GM12892 (cell line): Measurements from ENCODE around the gene SLC9B2.

- RRBS: no CpG with 5 or more reads among the region's 2 CpGs
Observed at GRCh38 chr4:102518539-102519229, 17.5 kb downstream of the NFKB1 start.

GRCh38 chr4:102556528-102557290, 55.5 kb downstream of the NFKB1 start:
- RRBS: no CpG with 5 or more reads among the region's 3 CpGs

DNA sequence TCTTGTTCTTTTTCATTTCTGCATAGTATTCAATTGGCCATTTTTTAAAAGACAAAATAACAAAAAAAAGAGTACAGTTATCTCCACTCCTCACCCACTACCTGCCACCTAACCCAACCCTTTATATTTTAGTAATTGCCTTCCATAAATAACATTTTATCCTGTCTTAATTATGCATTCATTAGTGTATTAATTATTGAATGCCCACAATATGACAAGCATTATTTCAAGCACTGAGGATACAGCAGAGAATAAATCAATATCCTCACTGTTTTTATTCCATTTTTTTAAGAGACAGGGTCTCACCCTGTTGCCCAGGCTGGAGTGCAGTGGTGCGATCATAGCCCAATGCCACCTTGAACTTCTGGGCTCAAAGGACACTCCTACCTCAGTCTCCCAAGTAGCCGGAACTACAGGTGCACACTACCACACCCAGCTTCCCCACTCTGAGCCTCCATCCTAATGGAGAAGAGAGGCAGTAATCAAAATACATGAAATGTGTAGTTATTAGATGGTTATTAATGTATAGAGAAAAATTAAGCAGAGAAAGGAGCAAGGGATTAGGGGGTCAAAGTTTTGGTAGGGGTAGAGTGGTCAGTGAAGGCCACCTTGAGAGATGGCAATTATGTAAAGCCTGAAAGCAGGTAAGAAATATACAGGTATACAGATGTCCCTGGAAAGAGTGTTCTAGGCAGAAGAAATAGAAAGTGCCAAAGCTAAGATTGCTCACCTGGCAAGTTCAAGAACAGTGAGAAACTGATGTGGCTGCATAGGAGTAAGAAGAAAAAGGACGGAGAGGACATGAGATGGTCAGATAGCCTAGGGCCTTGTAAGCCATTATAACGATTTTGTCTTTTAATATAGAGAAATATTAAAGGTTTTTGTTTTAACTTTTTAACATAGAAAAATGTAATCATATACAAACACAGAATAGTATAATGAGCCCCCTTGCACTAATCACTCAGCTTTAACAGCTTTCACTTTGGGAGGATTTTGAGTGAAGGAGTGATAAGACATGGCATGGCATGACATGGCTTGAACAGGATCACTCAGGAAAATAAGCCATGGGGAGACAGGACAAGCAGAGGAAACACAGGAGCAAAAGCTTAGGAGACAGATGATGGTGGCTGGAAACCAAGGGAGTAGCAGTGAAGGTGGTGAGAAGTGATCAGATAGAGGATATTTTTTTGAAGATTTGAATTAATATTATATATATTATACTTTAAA, 57.6 kb downstream of the NFKB1 start:
- RRBS: no CpG with 5 or more reads among the region's 4 CpGs

GRCh38 chr4:102687185-102688192, 73.3 kb downstream of the MANBA start:
- RRBS: no CpG with 5 or more reads among the region's 5 CpGs

DNA sequence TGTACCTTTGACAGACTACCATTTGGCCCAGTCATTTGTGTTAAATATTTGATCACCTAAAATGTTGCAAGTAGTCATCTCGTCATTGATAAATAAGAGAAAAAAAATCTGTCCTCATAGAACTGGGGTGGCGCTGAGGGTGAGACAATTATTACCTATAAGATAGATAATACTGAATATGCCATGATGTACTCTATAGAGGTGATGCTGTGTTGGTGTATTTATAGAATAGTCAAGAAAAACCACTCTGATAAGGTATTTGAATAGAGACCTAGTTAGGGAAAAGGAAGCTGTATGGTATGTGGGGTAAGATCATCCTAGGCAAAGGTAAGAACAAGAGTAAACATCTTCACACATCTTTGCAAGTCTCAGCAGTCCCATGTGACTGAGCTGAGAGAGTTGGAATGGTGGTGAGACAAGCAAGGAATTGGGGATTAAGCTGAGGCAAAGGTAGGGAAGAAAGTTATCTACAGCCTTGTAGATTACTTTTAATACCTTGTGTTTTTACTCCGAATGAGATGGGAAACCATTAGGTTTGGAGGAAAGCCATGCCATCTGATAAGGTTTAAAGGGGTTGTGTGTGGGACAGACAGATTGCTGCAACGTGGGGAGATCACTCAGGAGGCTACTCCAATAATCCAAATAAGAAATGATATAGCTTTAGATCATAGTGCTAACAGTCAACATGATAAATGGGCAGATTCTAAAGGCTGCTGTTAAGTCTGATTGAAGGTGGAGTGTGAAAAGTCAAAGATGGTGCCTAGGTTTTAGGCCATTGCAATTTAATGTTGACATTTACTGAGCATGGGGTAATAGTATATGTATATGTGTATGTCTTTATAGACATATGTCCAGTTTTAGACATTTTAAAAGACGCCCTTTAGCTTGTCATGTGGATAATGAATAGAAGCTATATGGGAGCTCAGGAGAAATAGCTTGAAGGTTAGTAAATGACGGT, 31.7 kb upstream of the MANBA start:
- RRBS: no CpG with 5 or more reads among the region's 6 CpGs

- RRBS: no CpG with 5 or more reads among the region's 4 CpGs
Observed at GRCh38 chr4:102820179-102820901, 7.0 kb downstream of the UBE2D3 start.

DNA sequence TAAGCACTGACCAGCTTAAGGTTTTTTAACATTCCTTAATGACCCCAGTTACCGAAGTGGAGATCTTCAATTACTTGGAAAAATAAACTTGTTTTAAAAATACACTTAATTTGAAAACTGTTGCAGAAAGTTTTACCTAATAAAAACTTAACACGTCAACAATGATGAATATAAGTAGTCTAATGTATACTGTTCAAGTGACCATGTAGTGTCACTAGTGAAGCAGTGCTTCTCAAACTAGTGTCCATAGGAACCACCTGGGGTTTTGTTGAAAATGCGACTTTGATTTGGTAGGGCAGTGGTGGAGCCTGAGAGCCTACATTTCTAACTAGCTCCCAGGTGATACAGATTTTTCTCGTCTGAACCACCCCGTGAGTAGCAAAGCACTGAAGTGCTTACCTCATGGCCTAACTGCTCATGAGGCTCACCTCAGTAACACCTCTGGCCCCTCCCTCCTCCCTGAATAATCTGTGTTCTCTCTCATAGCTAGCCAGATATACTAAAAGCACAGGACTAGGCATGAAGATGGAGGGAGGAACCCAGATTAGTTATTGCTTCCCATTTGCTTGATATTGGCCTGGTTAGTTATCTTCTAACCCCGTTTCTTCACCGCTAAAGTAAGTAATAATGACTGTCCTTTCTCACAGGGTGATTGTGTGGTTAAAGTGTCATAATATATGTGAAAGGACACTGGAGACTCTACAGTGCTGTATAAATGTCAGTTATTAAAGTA, 1.7 kb upstream of the UBE2D3 start:
- RRBS: no CpG with 5 or more reads among the region's 7 CpGs

DNA sequence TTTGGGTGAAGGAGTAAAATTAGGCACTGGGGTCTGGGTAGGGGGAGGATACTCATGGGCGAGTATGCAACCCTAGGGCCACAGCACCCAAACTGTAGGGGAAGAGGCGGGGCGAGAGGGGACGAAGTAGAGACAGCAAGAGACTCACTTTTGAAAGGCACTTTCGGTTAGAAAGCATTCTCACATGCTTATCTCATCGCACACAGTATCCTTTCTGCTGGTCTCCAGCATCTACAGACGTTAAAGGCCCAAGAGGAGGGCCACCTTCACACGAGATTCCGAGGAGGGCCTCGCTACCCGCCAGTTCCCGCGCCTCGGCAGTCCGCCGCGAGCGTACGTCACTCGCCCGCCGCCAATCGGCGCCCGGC, 241 bp upstream of the CISD2 start:
- RRBS: 0% methylated on average over 1 of the region's 25 CpGs

DNA sequence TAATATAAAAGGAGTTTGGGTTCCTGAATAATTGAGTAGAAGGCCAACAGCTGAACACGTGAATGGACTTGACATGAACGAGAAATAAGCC, 973 bp downstream of the SLC9B2 start:
- RRBS: no CpG with 5 or more reads among the region's 2 CpGs

GRCh38 chr4:103076266-103076951, at the start of gene SLC9B2:
Gene SLC9B2 (minus strand): TSS chr4:103076761.
- RRBS: under 1% methylated on average over 44 of the region's 74 CpGs

GRCh38 chr4:103152846-103153334, 45.3 kb downstream of the CENPE start:
- RRBS: no CpG with 5 or more reads among the region's 1 CpG

DNA sequence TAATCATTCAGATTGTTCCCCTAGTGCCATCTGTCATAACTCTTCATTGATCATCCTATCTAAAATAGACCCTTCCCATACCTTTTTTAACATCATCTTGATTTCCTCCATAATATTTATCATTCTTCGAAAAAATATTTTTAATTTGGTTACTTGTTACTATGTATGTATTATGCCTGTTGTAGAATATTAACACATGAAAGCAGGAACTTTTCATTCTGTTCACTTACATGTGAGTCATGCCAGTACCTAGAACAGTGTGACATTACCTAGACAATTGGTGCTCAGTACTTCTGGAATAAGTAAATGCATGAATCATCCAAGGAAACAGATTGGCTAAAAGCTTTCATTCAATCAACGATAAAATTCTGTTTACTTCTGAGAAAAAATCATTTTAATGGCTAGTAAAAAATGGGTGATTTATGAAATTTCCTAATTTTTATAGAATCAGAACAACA, 76.4 kb downstream of the CXXC4 start:
- RRBS: no CpG with 5 or more reads among the region's 2 CpGs

- RRBS: no CpG with 5 or more reads among the region's 13 CpGs
Observed at GRCh38 chr4:104907004-104907809, 239.5 kb upstream of the TET2 start.

GRCh38 chr4:105594429-105595074, 42.1 kb downstream of the ARHGEF38 start:
- RRBS: no CpG with 5 or more reads among the region's 4 CpGs

- RRBS: no CpG with 5 or more reads among the region's 1 CpG
Observed at GRCh38 chr4:105701155-105701443, 7.4 kb downstream of the INTS12 start.

DNA sequence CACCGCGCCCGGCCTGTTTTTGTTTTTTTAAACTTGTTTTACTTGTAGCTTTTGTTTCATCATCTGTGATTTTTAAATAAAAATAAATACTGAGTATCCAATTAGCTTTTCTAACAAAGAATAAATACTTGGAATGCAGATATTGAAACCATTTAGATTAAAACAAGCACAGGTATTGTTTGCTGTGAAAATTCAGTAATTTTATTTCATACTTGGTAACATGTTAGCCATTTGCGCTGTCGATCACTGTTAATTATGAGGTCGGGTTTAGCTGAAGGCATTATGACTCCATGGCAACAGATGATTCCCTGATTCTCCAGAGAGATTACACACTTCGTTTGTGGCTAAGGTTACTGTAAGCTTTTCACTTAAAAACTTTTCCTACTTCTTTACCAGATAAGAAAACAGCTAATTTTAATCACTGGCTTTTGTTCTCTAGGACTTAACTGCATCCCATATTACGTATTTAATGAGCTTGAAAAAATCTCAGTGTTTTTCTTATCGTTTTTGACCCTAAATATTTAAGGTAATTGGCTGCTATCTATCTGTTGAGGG, 2.0 kb downstream of the GSTCD start:
- RRBS: no CpG with 5 or more reads among the region's 9 CpGs

DNA sequence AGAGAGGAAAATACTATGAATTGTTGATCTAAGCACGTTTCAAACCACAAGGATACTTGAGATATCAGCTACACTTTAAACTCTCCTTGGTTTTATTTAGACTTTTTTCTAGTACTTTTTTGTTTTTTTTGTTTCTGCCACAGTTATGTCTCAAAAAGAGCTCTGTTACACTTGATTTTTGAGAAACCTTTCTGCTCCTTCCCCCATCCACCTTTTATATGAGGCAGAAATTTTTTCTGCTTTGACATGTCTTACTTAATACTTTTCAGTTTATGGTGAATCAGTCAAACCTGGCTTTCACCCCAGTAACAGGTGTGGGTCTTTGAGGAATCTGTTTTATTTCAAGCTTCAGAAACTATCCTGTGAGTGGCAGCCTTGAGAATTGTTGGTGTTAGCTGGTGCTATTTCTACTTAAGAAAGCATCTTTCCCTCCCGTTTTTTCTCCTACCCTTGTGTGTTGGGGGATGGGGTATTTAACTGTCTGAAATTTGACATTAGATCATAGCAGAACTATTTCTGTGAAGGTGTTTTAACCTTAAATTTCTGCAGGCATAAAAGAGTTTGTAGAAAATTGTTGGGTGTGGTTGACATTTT, 2.1 kb downstream of the NPNT start:
- RRBS: no CpG with 5 or more reads among the region's 2 CpGs

GRCh38 chr4:107034094-107034657, 1.9 kb downstream of the DKK2 start:
- RRBS: 7% methylated on average over 2 of the region's 32 CpGs

DNA sequence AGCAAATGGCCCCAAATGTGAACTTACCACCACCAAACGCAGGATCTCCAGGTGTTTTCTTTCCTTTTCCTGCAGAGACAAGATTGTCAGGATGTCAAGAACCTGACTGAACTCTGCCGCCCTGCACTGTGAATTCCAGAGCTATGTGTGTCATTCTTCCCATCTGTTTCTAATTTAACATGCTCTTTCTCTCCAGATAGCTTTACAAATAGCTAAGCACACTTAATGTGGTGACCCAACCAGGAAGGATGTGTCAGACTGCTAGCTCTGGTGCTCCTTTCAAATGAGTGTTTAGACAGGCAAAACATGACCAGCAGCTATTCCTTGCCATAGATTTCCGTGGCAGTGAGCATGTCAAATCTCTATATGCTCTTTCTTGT, 247.5 kb upstream of the DKK2 start:
- RRBS: no CpG with 5 or more reads among the region's 3 CpGs

DNA sequence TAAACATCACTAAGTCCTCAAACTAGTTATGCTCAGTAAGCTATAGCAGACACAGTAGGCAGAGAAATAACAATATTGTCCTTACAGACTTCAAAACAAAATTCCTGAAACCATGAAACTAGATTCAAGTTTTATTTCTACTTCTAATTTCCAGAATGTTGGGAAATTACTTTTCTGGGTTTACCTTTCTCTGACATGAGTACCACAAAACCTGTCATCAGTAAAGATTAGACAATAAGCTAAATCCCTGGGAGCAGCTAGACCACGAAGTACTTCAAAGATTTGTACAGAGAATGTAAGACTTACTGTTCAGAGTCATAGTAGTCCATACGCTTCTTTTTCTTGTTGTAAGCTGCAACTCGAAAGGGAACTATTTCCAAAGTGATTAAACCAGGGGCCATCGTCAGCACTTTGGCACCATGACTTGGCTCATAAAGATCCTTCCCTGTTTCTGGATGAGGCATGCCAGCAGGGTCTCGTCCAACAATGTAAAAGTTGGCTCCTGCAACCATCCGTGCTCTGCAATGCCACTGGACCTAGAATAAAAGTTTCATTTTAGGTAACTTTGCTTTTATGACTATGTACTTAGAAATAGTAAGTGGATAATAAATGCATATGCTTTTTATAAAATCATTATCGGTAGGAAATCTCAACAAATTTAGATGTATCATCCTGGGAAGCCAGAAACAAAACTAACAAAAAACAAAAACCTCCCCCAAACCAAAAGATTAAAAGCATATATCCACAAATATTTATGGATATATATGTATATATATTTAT, 88.5 kb downstream of the PAPSS1 start:
- RRBS: no CpG with 5 or more reads among the region's 7 CpGs